Heart left ventricle (tissue), 7 donors: ENCODE measurements around the genes CNNM3 and C2orf92.

DNA sequence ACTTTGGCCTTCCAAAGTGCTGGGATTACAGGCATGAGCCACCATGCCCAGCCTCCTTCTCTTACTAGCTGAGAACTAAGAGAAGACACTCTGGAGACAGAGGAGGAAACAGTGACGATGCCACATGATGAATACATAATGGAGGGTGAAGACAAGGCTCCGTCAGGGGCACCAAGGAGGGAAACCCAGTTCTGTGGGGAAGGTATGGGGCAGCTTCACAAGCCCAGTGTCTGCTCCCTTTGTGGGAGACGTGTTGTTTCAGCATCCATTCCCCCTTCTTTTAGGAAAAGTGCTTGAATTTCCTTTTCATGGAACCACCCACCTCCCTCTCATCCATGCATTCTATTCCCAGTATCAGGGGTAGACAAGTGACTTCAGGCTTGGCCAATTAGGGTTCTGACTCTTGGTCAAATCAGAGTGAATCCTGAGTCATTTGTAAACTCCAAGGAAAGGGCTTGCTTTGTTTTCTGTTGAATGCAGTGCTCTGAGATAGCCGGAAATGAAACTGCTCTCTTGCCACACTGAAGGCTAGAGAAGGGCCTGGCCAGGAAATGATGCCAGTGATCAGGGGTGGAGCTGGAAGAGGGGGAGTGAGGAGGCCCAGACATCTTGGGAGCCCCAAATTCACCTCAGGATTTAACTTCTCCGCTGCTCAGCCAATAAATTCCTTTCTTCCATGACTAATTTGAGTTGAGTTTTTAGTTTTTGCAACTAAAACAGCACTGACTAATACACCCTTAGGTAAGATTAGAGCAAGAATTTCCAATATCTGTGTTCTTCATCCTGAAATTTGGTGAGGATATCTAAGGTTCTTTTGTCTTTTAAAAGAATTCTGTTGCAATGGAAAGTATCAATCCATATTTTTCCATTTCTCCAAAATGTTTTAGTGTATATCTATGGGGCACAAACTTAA, 23.6 kb downstream of the TMEM127 start:
- PRO-cap, 6 experiments: peak in 2 of 6 experiments; most common plus-strand start position 603 of the sequence (in 2); most common minus-strand start position 507 of the sequence (in 2)
- RAMPAGE, long total RNA, 2 experiments: no peak in any of the 2 experiments
- RRBS: no CpG with 5 or more reads among the region's 5 CpGs

GRCh38 chr2:96253358-96253809, 12.4 kb downstream of the TMEM127 start:
- PRO-cap, 6 experiments: no peak in any of the 6 experiments
- RAMPAGE, long total RNA, 2 experiments: no peak in any of the 2 experiments
- RRBS: no CpG with 5 or more reads among the region's 8 CpGs

DNA sequence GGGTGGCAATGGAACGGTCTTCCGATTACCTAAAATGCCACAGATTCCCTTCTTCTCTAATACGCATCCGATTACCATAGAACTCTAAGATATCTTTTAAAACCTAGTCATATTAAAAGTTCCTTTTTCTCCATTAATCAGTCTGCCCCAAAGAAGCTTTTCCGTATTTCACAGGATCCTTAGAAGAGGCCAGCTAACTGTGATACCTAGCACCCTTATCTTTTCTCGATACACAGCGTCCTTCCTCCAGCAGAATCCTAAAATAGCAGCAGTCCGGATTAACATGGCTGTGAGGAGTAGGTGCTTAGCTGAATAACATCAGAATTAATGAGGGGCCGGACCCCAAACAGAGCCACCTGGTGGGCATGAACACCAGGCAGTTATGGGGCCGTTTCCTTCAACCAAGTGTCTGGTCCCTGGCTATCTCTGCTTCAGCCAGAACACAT, 1.1 kb downstream of the TMEM127 start:
- PRO-cap, 6 experiments: peak in 3 of 6 experiments; most common plus-strand start position 268 of the sequence (in 2); most common minus-strand start position 70 of the sequence (in 1)
- RAMPAGE, long total RNA, 2 experiments: no peak in any of the 2 experiments
- RRBS: 3% methylated on average over 1 of the region's 10 CpGs

GRCh38 chr2:96287284-96287590, 18.1 kb downstream of the SNRNP200 start:
- PRO-cap, 6 experiments: no peak in any of the 6 experiments
- RAMPAGE, long total RNA, 2 experiments: no peak in any of the 2 experiments
- RRBS: no CpG with 5 or more reads among the region's 5 CpGs

GRCh38 chr2:96301425-96301787, 3.9 kb downstream of the SNRNP200 start:
- PRO-cap, 6 experiments: no peak in any of the 6 experiments
- RAMPAGE, long total RNA, 2 experiments: no peak in any of the 2 experiments
- RRBS: no CpG with 5 or more reads among the region's 7 CpGs

DNA sequence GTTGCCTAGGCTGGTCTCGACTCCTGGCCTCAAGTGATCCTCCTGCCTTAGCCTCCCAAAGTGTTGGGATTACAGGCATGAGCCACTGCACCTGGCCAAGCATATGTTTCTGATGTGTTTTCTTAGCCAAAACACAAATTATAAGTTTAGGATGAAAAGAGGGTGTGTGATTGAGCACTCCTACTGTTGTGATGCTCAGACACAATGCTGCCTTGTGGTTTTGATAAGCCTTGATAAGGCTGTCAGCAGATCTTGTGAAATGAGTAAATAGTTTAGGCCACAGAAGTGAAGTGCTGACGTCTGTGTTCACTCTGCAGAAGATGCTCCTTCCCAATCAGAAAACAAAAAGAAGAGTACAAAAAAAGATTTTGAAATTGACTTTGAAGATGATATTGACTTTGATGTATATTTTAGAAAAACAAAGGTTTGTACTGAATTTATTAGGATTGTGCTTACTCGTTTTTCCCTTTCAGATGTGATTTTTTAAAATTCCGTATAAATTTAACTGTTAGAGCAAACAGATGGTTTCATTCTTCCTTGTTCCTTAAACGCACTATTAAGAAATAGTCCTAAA, 24.3 kb downstream of the NCAPH start:
- PRO-cap, 6 experiments: no peak in any of the 6 experiments
- RAMPAGE, long total RNA, 2 experiments: no peak in any of the 2 experiments
- RRBS: no CpG with 5 or more reads among the region's 5 CpGs

- PRO-cap, 6 experiments: peak in 1 of 6 experiments; most common minus-strand start chr2:96486847 (in 1)
- RAMPAGE, long total RNA, 2 experiments: no peak in any of the 2 experiments
- RRBS: no CpG with 5 or more reads among the region's 3 CpGs
Measured at GRCh38 chr2:96486690-96487117, 18.5 kb downstream of the NEURL3 start.

DNA sequence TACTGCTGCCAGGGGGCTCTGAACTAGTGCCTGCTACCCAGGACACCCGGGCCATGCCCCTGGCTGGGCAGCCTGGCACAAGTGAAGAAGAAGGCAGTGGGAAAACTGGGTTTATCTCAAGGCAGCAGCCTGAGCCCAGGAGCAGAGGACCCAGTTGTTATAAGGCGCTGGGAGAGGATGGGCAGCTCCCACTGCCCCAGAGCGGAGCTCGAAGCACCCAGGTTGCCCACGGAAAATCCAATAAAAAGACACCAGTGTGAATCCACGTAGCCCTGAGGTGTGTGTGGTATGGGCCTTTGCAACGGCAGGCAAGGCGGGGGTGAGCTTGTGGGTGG, 15.8 kb downstream of the ARID5A start:
- PRO-cap, 6 experiments: no peak in any of the 6 experiments
- RAMPAGE, long total RNA, 2 experiments: no peak in any of the 2 experiments
- RRBS: no CpG with 5 or more reads among the region's 8 CpGs

GRCh38 chr2:96789400-96789649, 26.7 kb upstream of the CNNM3 start:
- PRO-cap, 6 experiments: peak in 1 of 6 experiments; most common minus-strand start chr2:96789441 (in 1)
- RAMPAGE, long total RNA, 2 experiments: no peak in any of the 2 experiments
- RRBS: no CpG with 5 or more reads among the region's 4 CpGs

GRCh38 chr2:96816197-96816993, at the start of gene CNNM3:
Gene CNNM3, plus strand, starts transcription at chr2:96816268.
- PRO-cap, 6 experiments: peak in 6 of 6 experiments; most common plus-strand start chr2:96816615 (in 5); most common minus-strand start chr2:96816496 (in 4)
- RAMPAGE, long total RNA, 2 experiments: no peak in any of the 2 experiments
- RRBS: 2% methylated on average over 53 of the region's 117 CpGs

GRCh38 chr2:96860435-96861379, 2.9 kb upstream of the ANKRD39 start:
- PRO-cap, 6 experiments: no peak in any of the 6 experiments
- RAMPAGE, long total RNA, 2 experiments: no peak in any of the 2 experiments
- RRBS: 79% methylated on average over 11 of the region's 44 CpGs

DNA sequence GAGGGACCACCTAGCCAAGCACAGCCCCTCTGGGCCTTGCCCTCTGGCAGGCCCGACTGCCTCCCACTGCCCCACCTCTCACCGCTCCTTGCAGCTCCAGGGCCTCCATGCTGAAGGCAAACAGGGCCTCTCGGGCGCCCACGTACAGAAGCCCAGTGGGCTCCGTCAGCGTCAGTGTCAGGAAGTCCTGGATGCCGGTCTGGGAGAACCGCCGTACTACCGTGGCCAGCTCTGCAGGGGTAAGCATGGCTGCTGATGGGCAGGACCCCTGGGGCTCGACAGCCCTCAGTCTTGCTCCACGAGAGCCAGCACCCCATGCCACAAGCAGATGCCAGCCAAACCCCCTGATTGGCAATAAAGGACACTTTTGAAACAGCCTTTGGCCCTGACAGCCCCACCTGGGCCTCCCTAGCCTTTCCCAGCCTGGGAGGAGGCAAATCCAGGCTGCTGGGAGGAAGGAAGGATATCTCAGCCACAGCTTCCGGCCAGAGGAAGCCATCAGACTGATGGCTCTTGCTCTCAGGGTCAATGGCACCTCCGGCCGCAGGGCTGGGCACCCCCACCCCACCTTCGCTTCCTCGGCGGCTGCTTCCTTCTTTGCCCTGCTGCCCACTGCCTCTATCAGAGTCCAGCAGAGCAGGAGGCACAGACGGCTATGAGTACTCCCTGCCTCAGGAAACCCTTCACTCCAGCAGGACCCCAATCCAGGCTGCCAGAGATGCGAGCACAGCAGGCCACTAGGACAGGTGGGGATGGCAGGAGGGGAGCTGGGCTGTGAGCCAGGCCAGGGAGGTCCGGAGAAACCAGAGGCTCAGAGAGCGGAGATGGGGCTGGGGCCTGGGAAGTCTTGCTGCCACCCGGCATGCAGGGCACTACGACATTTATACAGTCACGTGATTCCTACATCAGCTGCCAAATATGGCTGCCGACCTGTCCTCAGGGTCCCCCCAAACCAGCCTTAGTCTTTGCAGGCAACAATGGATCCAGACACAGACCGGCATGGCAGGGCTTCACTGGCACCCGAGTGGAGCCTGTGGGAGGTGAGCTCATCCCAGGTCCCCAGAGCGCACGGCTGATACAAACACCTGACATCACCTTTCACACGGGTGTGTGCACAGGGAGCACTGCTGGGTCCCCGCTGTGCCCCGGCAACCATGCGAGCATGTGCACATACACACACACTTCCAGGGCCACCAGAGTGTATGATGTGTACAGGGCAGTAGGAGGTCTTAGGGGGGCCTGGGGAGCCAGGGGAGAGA, 3.2 kb downstream of the SEMA4C start:
- PRO-cap, 6 experiments: peak in 1 of 6 experiments; most common plus-strand start position 624 of the sequence (in 1)
- RAMPAGE, long total RNA, 2 experiments: no peak in any of the 2 experiments
- RRBS: 29% methylated on average over 6 of the region's 35 CpGs

DNA sequence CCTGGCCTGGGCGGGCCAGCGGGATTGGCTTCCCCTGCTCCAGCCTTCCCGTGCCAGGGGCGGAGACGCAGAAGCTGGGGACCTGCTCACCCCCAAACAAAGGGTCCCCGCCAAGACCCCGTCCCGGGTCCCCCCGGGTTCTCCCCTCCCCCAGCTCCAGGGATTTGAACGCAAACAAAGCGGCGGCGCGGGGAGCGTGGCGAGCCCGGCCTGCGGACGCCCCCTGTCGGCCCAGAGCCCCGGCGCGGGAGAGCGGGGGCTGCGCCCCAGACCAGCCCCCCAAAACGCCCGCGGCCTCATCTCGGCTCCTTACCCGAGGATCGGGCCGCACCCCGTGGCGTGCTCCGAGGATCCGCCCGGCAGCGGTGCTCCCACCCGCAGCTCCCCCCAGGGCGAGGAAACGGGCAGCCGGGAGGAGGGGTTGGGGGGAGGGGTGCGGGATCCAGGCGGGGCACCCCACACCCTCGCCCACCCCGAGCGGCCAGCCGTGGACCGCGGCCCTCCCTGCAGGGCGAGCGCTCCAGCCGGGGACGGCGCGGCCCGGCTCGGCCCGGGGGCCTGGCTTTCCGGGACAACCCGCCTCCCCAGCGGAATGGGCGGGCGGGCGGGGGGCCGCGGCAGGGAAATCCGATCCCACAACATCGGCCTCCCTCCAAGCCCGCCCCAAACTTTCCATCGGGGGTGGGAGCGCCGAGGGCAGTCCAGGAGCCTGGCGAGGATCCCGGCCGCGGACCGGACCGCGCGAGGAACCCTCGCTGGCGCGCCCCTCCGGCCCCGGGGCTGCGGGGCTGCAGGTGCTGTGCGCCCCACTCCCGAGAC, 797 bp downstream of the SEMA4C start:
- PRO-cap, 6 experiments: peak in 6 of 6 experiments; most common plus-strand start position 704 of the sequence (in 3); most common minus-strand start position 598 of the sequence (in 4)
- RAMPAGE, long total RNA, 2 experiments: no peak in any of the 2 experiments
- RRBS: 1% methylated on average over 32 of the region's 89 CpGs

GRCh38 chr2:96887414-96887965, 17.6 kb upstream of the SEMA4C start:
- PRO-cap, 6 experiments: no peak in any of the 6 experiments
- RAMPAGE, long total RNA, 2 experiments: no peak in any of the 2 experiments
- RRBS: 29% methylated on average over 2 of the region's 17 CpGs

DNA sequence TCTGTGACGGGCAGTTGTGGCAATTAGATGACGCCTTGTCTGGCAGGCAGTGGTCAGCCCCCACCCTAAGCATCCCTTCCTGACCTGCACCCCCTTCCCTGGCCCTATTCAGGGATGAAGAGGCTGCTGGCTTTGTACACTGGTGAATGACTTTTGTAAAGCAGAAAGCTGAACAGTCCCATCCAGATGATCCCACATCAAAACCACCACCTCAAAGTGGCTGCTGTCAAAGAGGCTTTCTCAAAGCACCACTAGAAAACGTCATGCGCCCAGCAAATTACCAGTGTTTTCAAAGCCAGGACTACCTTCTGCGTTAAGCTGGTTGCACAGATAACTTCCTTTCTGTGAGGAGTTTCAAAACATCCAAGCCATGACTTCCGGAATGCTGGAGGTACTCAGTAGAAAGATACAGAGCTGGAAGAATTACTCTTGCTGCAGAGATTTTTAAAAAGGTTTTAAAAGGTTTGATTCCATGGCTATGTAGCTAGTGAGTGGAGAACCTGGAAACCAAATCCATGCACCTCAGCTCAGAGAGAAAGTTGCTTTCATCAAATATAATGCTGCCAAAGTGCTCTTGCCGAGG, 23.5 kb downstream of the FAM178B start:
- PRO-cap, 6 experiments: no peak in any of the 6 experiments
- RAMPAGE, long total RNA, 2 experiments: no peak in any of the 2 experiments
- RRBS: no CpG with 5 or more reads among the region's 7 CpGs

DNA sequence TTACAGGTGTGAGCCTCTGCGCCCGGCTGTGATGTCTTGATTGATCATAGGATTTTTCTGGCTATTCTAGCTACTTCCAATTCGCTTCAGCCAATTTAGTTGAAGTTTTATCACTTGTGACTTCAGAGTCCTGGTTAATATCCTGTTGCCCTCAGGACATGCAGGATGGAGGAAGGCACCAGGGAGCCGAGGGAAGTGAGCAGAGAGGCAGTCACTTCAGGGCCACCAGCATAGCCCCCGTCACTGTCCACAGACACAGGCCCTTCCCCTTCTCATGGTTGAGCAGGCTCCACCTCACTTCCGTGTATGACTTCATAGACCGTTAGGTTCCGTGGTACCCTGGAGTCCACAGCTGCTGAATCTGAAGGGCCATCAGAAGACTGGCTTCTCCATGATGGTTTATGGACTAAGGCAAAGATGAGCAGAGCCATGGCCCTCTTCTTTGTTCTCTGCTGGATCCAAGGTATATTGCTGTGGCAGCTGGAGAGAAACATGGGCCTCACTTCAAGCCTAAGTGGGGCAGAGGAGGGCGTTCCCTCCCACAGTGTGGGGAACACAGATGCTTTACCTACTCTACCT, at the start of gene C2orf92:
TSS of gene C2orf92 (plus strand) at position 342 of the 579 bp plus-strand sequence.
- PRO-cap, 6 experiments: no peak in any of the 6 experiments
- RAMPAGE, long total RNA, 2 experiments: no peak in any of the 2 experiments
- RRBS: no CpG with 5 or more reads among the region's 9 CpGs

GRCh38 chr2:97673522-97674636, 4.4 kb downstream of the C2orf92 start:
- PRO-cap, 6 experiments: no peak in any of the 6 experiments
- RAMPAGE, long total RNA, 2 experiments: no peak in any of the 2 experiments
- RRBS: 86% methylated on average over 2 of the region's 15 CpGs

GRCh38 chr2:97765971-97766531, 52.7 kb downstream of the ZAP70 start:
- PRO-cap, 6 experiments: no peak in any of the 6 experiments
- RAMPAGE, long total RNA, 2 experiments: no peak in any of the 2 experiments
- RRBS: no CpG with 5 or more reads among the region's 6 CpGs

DNA sequence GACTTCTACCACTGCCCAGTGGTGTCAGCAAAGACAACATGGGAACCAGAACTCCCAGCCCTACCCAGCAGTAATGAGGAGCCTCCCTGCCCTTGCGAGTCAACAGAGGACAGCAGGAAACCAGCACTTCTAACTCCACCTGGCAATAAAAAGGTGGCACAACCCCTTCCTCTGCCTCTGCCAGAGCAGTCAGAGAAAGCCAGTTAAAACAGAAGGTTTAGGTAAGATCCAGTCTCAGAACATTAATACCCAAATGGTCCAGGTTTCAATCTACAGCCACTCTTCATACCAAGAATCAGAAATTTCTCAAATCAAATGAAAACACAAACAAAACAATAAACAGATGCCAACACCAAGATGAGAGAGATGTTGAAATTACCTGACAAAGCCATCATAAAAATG, 68.8 kb downstream of the ZAP70 start:
- PRO-cap, 6 experiments: no peak in any of the 6 experiments
- RAMPAGE, long total RNA, 2 experiments: no peak in any of the 2 experiments
- RRBS: no CpG with 5 or more reads among the region's 1 CpG

GRCh38 chr2:97786906-97787822, 73.8 kb downstream of the ZAP70 start:
- PRO-cap, 6 experiments: no peak in any of the 6 experiments
- RAMPAGE, long total RNA, 2 experiments: no peak in any of the 2 experiments
- RRBS: no CpG with 5 or more reads among the region's 8 CpGs